ENCODE data around the genes DAB2 and CARD6.

GRCh38 chr5:38925394-38925929, 79.7 kb downstream of the OSMR start:
- PRO-cap, result no peak
- RAMPAGE, long total RNA, 3 experiments, result no peak in any of the 3 experiments

DNA sequence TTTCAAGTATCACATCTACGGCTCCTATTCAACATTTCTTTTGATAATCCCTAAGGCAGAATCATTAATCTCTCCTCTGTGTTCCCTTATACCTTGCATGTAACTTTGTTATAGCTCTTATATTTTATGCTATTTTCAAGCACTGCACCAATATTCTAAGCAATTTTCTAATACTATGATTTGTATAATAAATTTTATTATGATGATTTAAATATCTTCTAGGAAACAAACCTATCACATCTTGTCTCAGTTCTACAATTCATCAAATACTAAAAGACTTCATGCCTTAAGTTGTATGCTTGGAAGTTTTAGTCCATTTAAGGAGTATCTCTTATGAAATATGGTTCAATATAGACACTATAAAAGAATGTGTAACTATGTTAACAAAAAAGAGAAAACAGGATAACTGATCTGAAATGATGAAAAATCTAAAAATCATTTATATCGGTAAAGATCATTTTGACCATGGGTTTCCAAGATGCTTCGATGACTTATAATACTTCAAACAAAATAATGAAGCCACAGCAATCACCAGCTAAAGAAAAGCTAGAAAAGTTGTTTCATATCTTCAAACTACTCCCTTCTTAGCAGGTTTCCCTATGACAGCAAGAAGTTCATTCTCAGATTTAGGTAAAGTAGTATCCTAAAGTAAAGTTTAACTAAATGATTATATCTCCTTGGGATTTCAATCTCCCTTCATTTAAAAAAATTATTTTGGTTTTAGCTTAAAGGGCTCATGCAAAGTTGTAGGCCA, 110.9 kb downstream of the OSMR start:
- PRO-cap, result no peak
- RAMPAGE, long total RNA, 3 experiments, result no peak in any of the 3 experiments

GRCh38 chr5:39031444-39031885, 42.7 kb downstream of the RICTOR start:
- PRO-cap, result no peak
- RAMPAGE, long total RNA, 3 experiments, result no peak in any of the 3 experiments

GRCh38 chr5:39046426-39047600, 27.4 kb downstream of the RICTOR start:
- PRO-cap, result no peak
- RAMPAGE, long total RNA, 3 experiments, result no peak in any of the 3 experiments

GRCh38 chr5:39194330-39195236, 24.8 kb downstream of the FYB1 start:
- PRO-cap, result no peak
- RAMPAGE, long total RNA, 3 experiments, result no peak in any of the 3 experiments

- PRO-cap, result no peak
- RAMPAGE, long total RNA, 3 experiments, result no peak in any of the 3 experiments
Observed at GRCh38 chr5:39200723-39201228, 18.6 kb downstream of the FYB1 start.

- PRO-cap, result bidirectional peak, plus-strand start at chr5:39425308, minus-strand start at chr5:39425142
- RAMPAGE, long total RNA, 3 experiments, result start-site peak on the minus strand in 2 of 3 experiments, at chr5:39424865-39425172 at its widest, 31 to 190 reads per replicate
Observed at GRCh38 chr5:39424673-39425562, at the start of gene DAB2. Gene DAB2, minus strand, starts transcription at chr5:39424980.

DNA sequence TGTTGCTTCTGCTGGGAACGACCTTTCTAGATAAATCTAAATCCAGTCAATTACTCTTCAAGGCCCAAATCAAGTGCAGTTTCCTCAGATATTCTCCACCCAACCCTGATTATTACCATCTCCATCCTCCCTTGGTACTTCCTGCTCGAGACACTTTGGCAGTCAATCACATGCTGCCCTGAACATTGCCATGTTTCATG, 37.2 kb upstream of the DAB2 start:
- PRO-cap, result no peak
- RAMPAGE, long total RNA, 3 experiments, result no peak in any of the 3 experiments

DNA sequence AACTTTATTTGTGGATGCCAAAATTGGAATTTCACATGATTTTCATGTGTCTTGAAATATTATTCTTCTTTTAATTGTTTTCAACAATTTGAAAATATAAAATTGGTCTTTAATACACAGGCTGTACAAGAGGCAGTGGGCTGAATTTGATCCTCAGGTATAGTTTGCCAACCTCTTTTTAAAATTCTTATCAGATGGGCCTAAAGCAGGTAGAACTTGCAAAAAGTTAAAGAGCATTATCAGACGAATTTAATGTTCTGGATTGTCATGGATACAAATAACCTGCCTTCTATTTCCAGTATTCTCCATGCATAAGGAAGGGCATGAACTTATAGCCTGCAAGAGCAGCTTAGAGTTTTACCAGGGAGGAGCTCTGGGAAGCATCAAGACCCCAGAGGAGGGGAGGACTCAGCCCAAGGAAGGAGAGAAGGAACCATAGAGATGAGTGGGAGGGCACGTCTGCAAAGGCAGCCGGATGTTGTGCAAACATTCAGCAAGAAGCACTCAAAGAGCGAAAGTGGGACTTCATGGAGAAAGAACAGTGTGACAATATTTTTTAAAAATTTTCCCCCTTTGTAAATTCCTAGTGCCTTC, 270.3 kb upstream of the PTGER4 start:
- PRO-cap, result no peak
- RAMPAGE, long total RNA, 3 experiments, result no peak in any of the 3 experiments

GRCh38 chr5:40541046-40541605, 138.6 kb upstream of the PTGER4 start:
- PRO-cap, result no peak
- RAMPAGE, long total RNA, 3 experiments, result no peak in any of the 3 experiments

- PRO-cap, result no peak
- RAMPAGE, long total RNA, 3 experiments, result no peak in any of the 3 experiments
Observed at GRCh38 chr5:40541606-40541929, 138.1 kb upstream of the PTGER4 start.

- PRO-cap, result no peak
- RAMPAGE, long total RNA, 3 experiments, result no peak in any of the 3 experiments
Observed at GRCh38 chr5:40566190-40566596, 113.5 kb upstream of the PTGER4 start.

DNA sequence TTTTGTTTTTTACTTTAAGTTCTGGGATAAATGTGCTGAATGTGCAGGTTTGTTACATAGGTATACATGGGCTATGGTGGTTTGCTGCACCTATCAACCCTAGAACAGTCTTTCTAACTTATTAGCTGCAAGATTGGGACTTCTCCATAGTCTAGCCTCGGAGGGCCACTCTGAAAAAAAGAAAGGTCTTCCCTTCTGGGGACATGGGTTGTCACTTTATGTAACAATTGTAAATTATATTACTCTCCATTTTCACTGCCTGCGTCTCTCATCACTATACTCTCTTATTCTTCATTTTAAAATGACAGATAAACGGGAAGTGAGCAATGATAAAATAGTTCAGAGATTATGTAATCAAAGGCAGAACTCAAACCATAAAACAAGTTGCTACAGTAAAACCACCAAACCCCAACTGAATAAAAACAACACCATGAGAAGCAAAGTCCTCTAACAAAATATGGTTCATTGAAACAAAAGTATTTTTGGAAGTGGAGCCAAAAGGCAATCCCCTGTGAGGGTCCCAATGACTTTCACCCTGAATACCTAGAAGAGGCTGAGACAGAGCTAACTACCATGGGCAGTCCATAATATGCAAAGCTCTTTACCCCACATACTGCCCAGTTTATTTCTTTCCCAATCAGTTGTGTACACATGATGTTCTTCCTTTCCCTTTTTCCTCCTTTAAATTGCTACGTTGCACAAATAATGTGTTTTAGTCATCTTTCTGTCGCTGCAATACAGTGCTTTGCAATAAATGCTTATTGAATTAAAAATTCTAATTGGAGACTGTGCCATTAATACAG, 64.1 kb upstream of the PTGER4 start:
- PRO-cap, result no peak
- RAMPAGE, long total RNA, 3 experiments, result no peak in any of the 3 experiments

- PRO-cap, result no peak
- RAMPAGE, long total RNA, 3 experiments, result no peak in any of the 3 experiments
Observed at GRCh38 chr5:40628430-40628847, 51.3 kb upstream of the PTGER4 start.

DNA sequence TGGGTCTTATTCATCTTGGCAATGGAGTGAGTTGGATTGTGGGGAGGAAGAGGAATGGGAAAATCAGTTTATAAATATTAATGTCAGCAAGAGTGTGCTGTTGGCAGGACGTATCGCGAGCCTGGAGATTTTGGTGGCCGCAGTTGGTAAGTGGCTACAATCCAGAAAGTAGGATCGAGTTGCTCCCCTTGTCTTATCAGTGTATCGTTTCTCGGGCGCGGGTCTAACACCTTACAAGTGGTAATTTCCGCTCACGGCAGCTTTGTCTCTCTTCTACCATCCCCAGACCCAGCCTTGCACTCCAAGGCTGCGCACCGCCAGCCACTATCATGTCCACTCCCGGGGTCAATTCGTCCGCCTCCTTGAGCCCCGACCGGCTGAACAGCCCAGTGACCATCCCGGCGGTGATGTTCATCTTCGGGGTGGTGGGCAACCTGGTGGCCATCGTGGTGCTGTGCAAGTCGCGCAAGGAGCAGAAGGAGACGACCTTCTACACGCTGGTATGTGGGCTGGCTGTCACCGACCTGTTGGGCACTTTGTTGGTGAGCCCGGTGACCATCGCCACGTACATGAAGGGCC, 1.0 kb downstream of the PTGER4 start:
- PRO-cap, result no peak
- RAMPAGE, long total RNA, 3 experiments, result no peak in any of the 3 experiments

- PRO-cap, result unidirectional peak, plus-strand start at chr5:40681579
- RAMPAGE, long total RNA, 3 experiments, result no peak in any of the 3 experiments
Observed at GRCh38 chr5:40681244-40682304, 1.9 kb downstream of the PTGER4 start.

GRCh38 chr5:40797294-40797991, 731 bp downstream of the PRKAA1 start:
- PRO-cap, result no peak
- RAMPAGE, long total RNA, 3 experiments, result no peak in any of the 3 experiments

DNA sequence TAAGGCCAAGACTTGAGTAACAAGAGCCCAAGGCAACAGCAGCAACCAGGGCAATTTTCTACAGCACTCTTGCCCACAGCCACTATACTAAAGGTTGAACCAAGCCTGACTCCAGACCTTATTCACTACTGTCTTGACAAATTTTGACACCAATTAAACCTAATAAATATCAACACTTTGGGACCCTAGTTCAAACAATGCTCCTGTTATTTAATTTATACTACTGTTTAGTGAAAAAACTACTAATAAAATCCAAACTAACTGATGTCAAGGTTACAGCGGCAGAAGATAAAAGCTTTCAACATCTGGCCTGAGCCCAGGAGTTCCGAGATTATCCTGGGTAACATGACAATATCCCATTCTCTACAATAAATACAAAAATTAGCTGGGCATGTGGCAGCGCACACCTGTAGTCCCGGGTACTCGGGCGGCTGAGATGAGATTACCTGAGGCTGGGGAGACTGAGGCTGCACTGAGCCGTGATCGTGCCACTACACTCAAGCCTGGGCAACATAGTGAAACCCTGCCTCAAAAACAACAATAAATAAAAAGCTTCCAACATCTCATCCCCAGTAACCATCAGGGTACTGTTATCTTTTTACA, 1.4 kb downstream of the RPL37 start:
- PRO-cap, result no peak
- RAMPAGE, long total RNA, 3 experiments, result no peak in any of the 3 experiments

DNA sequence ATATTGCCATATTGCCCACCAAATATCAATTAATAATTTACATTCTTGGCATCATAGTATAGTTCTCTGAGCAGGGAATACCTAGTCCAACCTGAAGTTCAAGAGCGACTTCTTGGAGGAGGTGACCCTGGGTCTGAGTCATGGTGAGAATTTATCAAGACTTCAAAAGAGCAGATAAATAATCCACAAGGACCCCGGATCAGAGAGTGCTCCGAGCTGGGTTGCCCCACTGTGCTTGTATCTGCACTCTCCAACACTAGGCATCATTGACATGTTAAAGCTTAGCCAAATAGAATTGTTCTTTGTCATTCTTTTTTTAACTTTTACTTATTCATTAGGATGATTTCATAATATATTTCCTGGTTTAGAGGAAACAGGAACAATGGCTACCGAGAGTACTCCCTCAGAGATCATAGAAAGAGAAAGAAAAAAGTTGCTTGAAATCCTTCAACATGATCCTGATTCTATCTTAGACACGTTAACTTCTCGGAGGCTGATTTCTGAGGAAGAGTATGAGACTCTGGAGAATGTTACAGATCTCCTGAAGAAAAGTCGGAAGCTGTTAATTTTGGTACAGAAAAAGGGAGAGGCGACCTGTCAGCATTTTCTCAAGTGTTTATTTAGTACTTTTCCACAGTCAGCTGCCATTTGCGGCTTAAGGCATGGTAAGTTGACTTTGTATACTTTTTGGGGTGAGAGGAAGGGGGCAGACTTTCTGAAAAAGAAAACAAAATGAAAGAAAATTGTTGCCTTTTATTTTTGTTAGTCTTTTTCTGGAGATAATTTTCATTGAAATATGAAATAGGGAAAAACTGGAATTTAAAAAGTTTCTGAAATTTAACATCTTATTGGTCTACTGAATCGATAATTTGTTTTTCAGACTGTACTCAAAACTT, at the start of gene CARD6:
TSS of gene CARD6 (plus strand) at position 367 of the 896 bp plus-strand sequence.
- PRO-cap, result no peak
- RAMPAGE, long total RNA, 3 experiments, result start-site peak on the plus strand in 2 of 3 experiments, centred at positions 365 to 629 of the sequence, 18 to 32 reads per replicate

GRCh38 chr5:40941972-40942511, 32.7 kb downstream of the C7 start:
- PRO-cap, result no peak
- RAMPAGE, long total RNA, 3 experiments, result no peak in any of the 3 experiments